Right atrium auricular region (tissue), 2 donors: ENCODE results near the gene ACSL3.

DNA sequence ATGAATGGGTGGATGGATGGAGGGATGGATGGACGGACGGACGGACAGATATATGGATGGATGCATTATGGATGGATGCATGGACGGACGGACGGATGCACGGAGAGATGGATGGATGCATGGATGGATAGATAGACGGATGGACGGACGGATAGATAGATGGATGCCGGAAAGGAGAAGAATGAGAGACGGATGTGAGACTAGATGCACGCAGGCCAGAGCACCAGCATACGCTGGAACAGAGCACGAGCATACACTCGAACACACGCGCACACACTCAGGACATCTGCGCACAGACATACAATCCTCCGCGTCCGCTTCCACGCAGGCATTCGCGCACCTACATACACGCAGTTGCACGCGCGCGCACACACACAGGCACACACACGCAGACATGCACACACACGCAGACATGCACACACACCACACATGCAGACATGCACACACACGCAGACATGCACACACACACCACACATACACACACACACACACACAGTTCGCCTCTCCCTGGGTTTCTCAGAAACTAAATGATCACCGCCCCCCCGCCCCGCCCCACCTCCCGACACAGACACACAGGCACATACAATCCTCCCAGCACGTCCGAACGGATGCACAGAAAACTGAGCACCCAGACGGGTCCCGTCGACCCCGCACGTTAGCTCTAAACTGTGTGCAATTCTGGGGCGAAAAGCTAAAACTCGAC, 1.2 kb downstream of the EPHA4 start:
- PRO-cap: unidirectional peak, plus-strand start at position 581 of the sequence
- RAMPAGE, long total RNA, 2 experiments: no peak in any of the 2 experiments

DNA sequence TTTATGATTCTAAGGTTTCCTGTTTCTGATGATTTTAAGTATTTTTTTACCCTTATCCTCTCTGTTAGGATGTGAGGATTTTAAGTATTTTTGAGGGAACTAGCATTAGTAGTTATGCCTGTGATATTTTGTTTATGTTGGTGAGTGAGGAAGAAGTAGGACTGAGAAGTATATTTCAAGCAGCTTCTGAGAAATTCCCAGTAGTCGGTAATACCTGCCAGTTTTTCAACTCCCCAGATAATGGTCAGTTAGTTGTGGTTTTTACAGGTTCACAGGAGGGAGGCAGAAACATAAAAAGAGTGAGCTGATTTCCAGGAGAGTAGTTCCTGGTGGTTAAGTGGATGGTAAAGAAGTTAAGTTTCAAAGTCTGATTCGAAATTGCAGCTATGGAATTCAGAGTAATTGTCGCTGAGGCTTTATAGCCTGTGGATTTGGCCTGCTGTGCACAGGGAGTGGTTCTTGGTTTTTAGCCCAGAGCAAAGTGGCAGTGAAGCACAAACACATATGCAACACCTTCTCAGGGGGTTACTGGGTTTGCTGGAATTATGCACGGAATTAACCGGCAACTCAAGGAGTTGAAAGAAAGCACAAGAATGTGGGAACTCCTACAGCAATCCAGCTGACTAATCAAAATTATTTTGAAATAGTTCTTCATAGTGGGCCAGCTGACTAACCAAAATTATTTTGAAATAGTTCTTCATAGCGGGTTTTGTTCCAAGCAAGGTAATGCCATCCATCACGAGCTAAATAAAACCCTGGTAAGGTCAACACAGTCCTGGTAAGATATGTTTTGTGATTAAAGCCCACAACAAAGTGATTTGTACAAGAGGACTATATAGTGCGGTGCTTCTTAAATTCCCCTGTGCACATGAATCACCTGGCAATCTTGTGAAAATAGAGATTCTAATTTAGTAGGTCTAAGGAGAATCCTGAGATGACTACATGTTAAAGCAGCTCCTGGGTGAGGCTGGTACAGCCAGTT, 94.3 kb downstream of the SGPP2 start:
- PRO-cap: no peak
- RAMPAGE, long total RNA, 2 experiments: no peak in any of the 2 experiments

- PRO-cap: no peak
- RAMPAGE, long total RNA, 2 experiments: no peak in any of the 2 experiments
Observed at GRCh38 chr2:222564129-222564482, 91.8 kb downstream of the FARSB start.

GRCh38 chr2:222714590-222715029, 43.2 kb downstream of the MOGAT1 start:
- PRO-cap: no peak
- RAMPAGE, long total RNA, 2 experiments: no peak in any of the 2 experiments

GRCh38 chr2:222791808-222792335, 69.0 kb upstream of the ACSL3 start:
- PRO-cap: bidirectional peak, plus-strand start at chr2:222792124, minus-strand start at chr2:222792058
- RAMPAGE, long total RNA, 2 experiments: no peak in any of the 2 experiments

DNA sequence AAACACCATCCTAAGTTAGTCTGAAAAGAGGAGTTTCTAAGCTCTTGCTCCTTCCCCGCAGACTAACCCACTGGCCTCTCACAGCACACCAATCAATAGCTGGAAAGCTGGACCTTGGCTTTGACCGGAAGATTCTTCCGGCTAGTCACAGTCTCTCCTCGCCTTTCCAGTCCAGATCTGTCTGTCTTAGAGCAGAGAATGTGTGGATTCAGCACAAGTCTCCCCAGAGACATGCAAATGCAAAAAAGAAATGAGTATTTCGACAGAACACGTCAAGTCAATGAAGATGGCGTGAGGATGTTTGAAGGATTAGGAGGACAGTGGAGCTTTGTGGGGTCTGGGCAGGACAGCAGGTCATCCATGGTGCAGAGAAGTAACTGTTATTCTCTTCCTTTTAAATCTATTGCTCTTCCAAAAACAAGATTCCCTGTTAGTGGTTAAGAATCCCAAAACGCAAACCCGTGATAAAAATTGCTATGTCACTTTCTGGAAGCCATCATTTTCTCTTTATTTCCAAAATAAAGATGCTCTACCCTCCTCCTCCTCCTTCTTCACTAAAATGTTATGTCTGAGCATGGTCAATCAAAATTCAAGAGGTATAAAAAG, 68.4 kb upstream of the ACSL3 start:
- PRO-cap: bidirectional peak, plus-strand start at position 320 of the sequence, minus-strand start at position 72 of the sequence
- RAMPAGE, long total RNA, 2 experiments: no peak in any of the 2 experiments

GRCh38 chr2:222860704-222861158, at the start of gene ACSL3:
Gene ACSL3 (plus strand): TSS chr2:222861036.
- PRO-cap: bidirectional peak, plus-strand start at chr2:222861014, minus-strand start at chr2:222860864
- RAMPAGE, long total RNA, 2 experiments: start-site peak on the plus strand in 2 of 2 experiments, at chr2:222861013-222861037 at its widest, 1,128 to 1,544 reads per replicate

GRCh38 chr2:222862101-222862637, 1.3 kb downstream of the ACSL3 start:
- PRO-cap: no peak
- RAMPAGE, long total RNA, 2 experiments: no peak in any of the 2 experiments

GRCh38 chr2:222941485-222942193, 80.8 kb downstream of the ACSL3 start:
- PRO-cap: no peak
- RAMPAGE, long total RNA, 2 experiments: no peak in any of the 2 experiments

DNA sequence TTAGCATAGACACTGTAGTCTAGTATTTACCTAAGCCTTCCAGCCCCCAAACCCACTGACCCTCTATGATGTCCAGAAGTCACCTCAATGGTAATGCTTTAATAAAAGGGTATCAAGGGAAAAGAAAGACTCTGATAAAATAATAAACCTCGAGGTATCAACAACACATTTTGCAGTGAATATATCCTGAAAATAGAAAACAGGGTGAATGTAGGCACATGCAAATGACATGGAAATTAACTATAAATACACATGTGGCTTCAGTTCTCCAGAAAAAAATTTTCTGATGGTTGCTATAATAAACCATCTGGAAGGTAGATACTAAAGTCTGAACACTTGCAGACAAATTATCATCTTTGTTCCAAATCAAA, 14.2 kb downstream of the SCG2 start:
- PRO-cap: no peak
- RAMPAGE, long total RNA, 2 experiments: no peak in any of the 2 experiments

- PRO-cap: no peak
- RAMPAGE, long total RNA, 2 experiments: no peak in any of the 2 experiments
Observed at GRCh38 chr2:223611073-223611459, 8.9 kb upstream of the SCG2 start.

DNA sequence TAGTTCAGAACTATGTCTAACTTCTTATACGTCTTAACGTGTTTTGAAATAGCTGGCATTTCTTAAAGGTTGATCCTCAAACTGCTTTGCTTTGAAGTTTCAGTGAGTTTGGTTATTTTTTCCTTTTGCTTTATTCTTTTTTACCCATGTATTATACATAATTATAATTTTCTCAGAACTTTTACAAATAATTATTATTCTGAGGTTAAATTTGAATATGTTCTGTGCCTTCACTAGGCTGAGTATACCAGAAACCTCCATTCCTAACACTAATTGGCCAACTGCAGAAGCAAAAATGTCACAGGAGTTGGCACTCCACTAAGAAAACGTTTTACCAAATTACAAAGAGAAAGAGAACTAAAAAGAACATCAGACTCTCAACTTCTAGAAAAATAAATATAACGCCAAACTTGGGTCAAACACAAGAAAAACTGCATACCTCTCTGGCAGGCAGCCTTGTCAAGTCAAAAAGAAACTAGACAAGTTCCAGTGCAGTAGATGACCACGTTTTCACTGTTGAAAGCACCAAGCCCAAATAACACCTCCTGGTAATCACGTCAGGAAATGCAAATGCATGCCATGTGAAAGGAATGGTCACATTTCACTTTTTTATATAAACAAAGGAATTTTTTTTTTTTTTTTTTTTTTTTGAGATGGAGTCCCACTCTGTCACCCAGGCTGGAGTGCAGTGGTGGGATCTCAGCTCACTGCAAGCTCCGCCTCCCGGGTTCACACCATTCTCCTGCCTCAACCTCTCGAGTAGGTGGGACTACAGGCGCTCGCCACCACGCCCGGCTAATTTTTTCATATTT, 31.5 kb downstream of the AP1S3 start:
- PRO-cap: no peak
- RAMPAGE, long total RNA, 2 experiments: no peak in any of the 2 experiments

GRCh38 chr2:223836774-223837028, 681 bp downstream of the AP1S3 start:
- PRO-cap: no peak
- RAMPAGE, long total RNA, 2 experiments: no peak in any of the 2 experiments

DNA sequence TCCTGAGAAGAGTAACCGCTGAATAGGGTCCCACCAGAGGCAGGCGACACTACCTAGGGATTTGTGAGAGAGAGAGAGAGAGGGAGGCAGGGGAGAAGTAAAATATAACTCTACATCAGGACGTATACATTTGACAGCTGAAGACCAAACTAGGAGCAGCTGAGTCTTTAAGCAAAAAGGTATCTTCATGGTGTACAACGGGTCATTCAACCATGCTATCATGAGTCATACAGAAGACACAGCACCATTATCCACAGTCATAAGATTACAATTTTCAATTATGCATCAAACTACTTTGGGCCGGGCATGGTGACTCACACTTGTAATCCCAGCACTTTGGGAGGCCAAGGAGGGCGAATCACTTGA, 49.6 kb downstream of the WDFY1 start:
- PRO-cap: no peak
- RAMPAGE, long total RNA, 2 experiments: no peak in any of the 2 experiments

- PRO-cap: bidirectional peak, plus-strand start at chr2:223943771, minus-strand start at chr2:223943580
- RAMPAGE, long total RNA, 2 experiments: no peak in any of the 2 experiments
Observed at GRCh38 chr2:223943418-223943693, 1.8 kb downstream of the WDFY1 start.

GRCh38 chr2:224001213-224002032, 37.7 kb downstream of the SERPINE2 start:
- PRO-cap: no peak
- RAMPAGE, long total RNA, 2 experiments: no peak in any of the 2 experiments

- PRO-cap: no peak
- RAMPAGE, long total RNA, 2 experiments: no peak in any of the 2 experiments
Observed at GRCh38 chr2:224031676-224031876, 7.5 kb downstream of the SERPINE2 start.

DNA sequence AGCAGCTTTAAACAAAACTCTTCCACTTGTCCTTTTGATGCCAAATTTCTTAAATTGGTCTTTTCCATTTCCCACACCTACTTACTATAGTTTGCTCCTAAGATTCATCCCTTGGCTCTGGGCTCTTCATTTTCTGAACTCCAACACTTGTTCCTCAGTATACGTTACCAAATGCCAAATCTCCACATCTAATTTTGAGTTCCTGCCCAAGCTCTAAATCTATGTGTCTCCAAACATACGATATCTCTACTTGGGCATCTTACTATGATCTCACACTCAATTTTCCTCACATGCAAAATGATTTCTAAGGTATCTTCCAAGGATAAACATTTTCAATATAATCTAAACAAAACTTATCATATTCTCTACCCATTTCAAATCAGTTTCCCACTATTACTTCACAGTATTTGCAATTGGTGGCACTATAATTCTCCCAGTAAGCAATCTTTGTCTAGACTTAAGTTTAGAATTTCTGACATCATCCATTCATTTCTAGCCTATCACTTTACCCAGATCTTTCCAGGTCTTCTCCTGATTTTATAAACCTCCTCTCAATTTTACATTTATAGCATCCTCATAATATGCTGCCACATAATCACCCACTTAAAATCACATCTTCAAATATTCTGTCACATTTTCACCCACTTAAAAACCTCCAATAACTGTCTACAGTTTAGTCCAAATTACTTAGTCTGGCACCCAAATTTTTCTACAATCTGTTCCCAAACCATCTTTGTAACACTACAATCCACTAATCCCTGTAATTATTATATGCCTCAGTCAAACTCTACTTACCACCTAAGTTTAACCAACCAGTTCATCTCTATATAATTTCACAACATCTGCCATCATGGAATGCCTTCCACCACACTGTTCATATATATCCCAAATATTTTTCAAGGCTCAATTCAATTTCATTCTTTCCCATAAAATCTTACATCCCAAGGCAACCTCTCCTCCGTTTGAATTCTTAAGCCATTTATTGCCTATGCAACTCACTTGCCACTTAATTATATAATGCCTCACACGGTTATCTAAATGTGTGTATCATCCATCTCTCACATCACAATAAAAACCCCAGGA, 30.0 kb downstream of the CUL3 start:
- PRO-cap: no peak
- RAMPAGE, long total RNA, 2 experiments: no peak in any of the 2 experiments

GRCh38 chr2:224678322-224678955, 37.7 kb downstream of the CCDC195 start:
- PRO-cap: no peak
- RAMPAGE, long total RNA, 2 experiments: no peak in any of the 2 experiments

DNA sequence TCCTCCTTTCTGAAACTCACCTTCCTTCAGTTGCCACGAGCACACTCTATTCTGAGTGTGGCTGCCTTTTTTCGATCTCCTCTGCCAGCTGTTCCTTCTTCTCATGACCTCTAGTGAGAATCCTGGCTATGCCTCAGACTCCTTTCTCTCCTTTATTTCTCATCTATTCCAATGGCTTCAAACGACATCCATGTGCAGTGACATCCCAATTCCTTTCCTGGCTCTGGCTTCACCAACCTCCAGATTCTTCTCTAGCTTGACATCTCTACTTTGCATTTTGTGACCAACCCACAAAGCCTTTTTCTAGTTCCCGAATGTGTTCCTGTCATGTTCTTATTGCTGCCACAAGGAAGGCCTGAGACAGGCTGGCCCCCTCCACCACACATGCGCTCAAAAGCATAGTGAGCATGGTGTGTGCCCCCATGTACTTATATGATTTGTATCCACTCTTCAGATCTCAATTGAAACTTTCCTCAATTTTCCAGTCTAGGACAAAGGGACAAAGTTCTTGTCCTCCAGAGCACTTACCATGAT, 160.6 kb upstream of the CCDC195 start:
- PRO-cap: no peak
- RAMPAGE, long total RNA, 2 experiments: no peak in any of the 2 experiments